Measurements from ENCODE around the gene SLC9A4.

DNA sequence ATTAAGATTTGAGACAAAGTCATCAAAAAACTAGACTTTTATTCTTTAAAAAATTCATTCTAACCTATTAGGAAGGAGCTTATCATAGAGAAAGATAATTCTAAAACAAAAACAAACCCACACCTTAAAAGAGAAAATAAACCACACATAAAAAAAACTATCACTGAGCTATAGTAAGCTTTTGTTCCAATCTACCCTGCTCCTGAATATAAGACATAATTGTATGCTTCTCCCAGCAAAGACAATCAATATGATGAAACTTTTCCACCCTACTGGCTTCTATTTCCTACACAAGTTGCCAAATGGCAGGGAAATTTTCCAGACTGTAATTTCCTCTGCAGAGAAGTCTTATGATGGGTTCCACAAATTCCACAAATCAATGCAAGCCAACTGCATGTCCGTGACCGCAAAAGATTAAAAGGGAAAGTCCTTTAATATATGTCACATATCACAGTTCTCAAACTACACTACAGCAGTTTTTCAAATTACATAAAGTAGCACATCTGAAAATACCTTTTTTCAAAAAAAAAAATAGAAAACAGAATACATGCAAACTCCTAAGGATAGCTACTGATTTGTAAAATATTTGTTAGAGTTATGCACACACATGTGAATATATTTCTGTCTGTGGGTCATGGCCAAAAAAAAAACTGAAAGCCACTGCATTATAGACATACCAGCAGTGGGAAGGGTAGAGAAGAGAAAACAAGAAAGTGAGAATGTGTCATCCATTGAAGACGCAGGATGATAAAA, 61.3 kb downstream of the RPL31 start:
- RRBS, result no CpG with 5 or more reads among the region's 3 CpGs

DNA sequence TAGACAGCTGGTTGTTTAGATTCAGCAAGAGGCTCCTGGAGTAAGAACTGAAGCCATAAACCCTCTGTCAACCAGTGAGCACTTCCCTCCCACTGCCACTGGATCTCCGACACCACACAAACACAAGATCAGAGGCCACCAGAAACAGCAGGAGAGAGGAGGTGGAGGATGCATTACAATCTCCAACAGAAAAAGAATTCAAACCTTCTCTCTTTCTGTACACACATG, 27.2 kb downstream of the TBC1D8 start:
- RRBS, result no CpG with 5 or more reads among the region's 1 CpG

DNA sequence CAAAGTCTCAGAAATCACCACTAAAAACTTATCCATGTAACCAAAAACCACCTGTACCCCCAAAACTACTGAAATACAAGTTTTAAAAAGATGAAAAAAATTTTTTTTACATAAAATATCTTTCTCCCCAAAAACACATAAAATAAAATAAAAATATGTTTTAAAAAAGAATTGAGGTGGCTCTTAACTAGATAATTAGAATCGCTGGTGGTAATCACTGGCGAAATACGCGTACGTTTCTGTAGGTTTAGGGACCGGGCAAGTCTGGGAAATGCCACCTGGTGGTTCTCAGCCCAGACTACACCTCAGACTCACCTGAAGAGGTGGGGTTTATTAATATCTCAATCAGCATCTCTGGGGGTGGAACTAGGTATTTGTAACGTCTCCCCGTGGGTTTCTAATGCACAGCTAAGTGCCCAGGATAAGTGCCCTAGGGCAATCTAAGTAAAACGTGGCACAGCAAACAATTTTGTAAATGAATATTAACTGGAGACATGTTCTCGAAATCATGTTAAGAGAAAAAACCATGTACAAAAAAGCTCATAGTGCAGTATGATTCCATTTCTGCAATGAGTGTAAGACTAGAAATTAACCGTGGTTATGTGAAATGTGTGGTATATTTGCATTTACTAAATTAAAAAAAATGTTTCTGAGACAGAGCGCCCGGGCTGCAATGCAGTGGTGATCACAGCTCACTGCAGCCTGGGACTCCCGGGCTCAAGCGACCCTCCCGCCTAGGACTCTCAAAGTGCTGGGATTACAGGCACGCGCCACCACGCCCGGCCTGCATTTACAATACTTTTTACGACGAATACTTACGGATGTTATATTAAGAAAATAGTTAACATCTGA, 794 bp upstream of the CNOT11 start:
- RRBS, result no CpG with 5 or more reads among the region's 23 CpGs

DNA sequence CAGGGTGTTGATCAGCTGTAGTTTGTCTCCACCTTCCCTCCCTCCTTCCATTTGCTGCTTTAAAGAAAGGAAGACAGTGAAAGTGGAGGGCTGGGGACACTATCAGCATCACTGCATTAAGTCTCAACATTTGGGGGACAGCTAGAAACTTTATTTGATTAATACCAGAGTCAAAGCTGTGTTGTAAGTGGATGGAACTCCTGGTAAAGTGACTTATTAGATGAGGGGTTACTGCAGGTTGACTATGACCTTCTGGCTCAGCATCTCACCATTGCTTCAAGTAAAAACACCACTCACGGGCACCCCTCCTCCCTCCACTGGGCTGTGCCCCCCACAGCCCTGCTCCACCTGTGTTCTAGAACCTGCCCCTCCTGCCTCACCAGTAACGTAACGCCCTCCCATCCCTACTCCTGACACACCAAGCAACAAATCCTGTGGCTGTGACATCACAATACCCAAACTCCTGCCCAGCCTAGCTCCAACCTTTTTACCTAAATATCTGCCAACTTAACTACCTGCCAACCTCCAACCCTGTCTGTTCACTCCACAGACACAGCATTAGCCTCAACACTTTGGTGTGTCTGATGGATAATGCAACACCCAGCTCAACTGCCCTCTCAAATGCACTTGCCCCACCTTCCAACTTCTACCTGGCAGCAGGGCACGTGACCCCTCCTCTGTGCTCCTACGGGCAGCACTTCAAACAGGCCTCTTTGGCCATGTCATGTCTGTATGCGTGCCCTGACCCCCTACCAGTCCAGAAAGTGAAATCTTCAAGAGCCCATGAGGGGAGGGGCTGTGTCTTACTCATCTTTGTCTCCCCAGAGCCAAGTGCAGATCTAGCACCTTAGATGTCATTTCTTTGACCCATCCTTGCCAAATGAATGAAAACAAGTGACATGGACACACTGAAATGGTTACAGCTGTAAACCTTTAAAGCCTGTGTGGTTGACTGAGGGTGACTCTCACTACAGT, 25.7 kb downstream of the RNF149 start:
- RRBS, result no CpG with 5 or more reads among the region's 6 CpGs

DNA sequence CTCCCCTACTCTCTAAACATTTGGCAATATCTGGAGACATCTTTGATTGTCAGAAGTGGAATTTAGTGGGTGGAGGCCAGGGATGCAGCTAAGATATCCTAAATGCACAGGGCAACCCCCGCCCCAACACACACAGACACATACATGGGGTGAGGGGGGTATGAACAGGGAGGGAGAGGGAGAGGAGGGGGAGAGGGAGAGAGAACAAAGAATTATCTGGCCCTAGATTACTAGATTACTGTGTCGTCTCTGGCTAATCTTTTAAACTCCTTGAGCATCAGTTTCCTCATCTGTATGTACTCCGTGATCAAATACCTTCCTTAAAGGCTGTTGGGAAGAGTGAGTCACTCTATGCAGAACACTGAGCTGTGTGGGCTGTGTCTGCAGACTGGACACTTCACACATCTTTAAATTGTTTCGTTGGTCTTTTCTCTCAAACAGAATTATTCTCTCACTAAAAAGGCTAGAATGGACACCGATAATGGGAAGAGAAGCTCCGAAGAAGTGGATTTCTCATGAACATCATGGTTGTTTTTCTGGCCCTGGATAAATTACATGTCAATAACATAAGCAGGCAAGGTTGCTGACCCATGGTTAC, 2.9 kb downstream of the RNF149 start:
- RRBS, result no CpG with 5 or more reads among the region's 6 CpGs

DNA sequence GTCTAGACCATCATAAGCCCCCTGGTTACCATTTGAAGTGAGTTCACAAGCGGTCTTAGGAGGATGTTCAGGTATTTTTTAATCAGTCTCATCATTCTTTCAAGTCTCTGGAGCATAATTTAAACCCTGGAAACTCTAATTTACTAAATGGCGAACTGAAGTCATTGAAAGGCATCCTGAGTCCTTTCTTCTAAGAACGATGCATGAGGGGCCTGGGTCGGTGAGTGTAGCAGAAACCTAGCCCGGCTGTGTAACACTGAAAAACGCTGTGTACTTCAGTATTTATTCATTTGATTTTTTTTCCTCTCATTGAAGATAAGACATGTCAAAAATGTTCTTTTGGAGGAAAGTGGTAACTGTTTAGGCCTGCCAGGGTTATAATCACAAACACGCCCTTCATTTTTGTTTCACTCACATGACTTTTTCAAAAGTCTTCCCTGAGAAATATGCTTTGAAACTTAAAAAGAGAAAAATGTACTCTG, 1.8 kb downstream of the RFX8 start:
- RRBS, result no CpG with 5 or more reads among the region's 7 CpGs

GRCh38 chr2:101698829-101699794, 1.6 kb downstream of the MAP4K4 start:
- RRBS, result no CpG with 5 or more reads among the region's 17 CpGs

DNA sequence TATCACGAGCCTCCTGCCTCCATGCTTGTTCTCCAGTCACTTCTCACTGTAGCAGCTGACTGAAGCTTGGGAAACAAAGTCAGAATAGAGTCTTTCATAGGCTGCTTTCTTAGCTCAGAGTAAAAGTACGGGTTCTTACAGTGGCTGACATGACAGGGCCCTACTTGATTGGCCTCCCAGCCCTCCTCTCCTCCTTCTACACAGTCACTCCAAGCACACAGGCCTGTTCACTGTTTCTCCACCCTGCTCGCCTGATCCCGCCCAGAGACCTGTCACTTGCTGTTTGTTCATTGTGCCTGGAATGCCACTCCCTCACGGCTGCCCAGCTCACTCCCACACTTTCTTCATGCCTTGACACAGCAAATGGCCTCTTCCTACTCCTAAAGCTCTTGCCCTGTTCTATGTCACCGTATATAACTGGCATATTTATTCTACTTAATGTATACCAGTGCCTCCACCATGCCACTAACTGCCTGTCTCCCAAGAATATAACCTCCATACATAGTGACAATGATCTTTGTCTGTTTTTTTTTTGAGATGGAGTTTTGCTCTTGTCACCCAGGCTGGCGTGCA, 104.8 kb downstream of the MAP4K4 start:
- RRBS, result no CpG with 5 or more reads among the region's 7 CpGs

DNA sequence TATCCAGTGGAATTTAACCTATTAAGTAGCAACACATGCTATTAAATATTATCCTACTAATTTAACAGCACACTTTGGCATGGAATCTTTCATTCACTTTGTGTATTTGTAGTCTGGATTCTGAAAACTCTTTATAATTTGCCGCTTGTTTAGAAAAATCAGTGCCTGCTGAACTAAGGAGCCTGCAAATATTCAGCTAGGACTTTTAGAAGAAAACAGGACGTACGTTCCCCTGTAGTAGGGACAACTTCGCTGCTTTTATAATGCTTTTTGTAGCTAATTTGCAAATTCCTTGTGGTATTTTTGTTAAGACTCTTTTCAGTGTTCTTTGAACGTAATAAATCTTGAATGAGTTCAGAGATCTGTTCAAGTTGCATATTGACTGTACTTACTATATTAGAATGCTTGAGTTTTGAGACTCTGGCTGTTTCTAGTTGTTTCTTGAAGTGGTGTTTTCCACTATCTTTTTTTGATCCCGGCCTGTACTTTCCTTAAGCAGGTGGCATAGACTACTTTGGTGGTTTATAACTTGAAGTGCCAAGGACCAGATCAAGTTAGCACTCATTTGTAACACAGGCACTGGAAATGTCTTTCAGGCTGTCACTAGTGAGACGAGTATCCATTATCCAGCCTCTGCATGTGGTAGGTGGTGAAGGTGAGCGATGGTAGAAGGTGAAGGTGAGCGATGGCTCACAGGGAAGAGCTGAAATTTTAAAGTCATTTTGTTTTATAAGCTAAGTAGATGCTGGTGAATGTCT, 145.7 kb upstream of the IL1R2 start:
- RRBS, result no CpG with 5 or more reads among the region's 9 CpGs

DNA sequence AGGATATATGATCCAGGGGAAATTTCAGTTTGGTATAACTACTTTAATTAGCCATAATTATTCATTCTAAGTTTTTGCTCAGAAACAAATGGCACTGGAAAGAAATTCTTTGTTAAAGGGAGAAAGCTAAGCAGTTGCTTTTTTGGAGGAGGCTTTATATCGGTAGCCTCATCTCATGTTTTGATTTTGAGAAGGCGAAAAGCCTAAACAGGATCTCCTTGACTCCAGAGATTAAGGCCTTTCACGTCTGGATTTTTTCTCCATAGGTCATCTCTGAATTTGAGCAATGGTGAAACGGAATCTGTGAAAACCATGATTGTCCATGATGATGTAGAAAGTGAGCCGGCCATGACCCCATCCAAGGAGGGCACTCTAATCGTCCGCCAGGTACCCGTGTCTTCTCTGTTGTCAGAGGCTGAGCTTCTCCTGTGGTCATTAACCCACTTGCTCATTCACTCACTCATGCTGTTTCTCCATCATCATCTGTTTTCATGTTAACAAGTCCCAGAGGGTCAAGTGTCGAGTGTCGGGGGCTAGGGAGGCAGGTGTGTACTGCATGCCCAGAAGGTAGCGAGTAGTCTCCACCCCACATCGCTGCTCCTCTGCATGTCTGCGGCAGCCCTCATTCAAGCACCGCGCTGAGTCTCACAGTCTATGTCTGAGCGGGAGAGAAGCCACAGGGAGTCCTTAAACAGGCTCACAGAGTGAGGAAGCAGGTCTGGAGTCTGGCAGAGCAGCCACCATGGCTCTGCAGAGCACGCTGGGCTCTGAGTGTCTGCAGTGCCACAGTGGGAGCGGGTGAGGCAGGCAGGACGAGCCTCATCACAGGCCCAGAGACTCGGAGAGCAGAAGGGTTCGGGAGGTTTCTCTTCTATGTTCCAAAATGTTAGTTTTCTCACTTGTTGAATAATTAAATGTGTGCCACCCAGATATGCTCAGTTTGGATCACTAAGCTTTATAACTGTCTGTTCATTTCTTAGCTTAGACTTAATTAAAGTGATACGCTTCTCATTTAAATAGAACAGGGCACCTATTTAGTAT, 121.4 kb upstream of the IL1R2 start:
- RRBS, result no CpG with 5 or more reads among the region's 22 CpGs

DNA sequence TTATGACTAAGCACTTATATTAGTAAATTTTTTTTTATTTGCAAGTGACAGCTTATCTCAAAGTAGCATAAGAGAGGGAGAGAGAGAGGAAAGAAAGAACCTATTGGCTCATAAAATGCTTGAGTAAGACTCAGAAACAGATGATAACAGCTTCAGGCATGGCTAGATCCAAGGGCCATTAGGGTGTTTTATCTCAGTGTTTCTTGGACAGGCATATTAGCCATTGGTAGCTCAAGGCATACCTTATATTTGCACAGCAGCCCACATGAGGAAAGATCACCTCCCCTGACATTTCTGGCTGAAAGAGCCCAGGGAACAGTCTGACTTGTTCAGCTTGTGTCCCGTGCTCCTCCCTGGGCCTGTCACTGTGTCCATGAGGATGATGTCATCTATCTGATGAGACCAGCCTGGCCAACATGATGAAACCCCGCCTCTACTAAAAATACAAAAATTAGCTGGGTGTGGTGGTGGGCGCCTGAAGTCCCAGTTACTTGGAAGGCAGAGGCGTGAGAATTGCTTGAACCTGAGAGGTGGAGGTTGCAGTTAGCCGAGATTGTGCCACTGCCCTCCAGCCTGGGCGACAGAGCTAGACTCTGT, 64.4 kb downstream of the IL1R2 start:
- RRBS, result no CpG with 5 or more reads among the region's 6 CpGs

DNA sequence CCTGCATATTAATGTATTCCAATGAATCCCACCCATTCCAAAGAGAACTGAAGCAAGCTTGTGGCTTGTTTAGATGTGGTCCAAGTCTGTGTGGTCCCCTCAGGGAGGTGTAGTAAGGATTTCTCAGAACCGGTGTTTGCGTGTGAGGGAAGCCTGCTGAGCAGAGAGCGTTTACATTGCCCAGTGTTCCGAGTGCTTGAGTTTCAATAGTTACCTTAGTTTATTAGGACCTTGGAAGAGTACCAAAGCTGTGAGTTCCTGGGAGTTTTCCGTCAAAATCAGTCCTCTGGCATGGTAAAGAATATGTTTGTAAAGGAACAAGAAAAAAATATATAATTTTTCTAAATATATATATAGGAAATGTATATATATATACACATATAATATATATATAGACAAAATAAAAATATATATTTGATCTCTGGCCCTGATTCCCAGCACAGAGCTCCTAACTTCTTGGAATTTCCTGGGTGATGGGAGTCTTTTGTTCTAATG, 24.9 kb upstream of the IL1R1 start:
- RRBS, result no CpG with 5 or more reads among the region's 5 CpGs

DNA sequence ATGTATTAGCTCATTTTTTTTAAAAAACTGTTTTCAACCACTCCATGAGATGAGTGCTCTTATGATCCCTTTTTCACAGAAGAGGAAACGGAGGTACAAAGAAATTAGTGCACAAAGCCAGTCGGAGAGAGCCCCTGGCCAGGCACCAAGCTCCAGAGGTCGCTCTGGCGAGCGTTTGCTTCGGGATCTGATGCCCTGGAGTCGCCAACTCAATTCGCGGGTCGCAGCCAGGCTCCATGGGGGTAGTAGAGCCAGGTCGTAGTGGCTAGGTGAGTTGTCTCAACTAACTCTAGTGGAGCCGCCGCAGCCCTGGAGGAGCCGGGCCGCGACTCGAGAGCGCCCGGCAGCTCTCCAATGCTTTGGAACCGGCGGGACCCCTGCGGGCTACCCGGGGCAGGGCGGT, 358 bp upstream of the IL1R1 start:
- RRBS, result 5% methylated on average over 2 of the region's 24 CpGs

DNA sequence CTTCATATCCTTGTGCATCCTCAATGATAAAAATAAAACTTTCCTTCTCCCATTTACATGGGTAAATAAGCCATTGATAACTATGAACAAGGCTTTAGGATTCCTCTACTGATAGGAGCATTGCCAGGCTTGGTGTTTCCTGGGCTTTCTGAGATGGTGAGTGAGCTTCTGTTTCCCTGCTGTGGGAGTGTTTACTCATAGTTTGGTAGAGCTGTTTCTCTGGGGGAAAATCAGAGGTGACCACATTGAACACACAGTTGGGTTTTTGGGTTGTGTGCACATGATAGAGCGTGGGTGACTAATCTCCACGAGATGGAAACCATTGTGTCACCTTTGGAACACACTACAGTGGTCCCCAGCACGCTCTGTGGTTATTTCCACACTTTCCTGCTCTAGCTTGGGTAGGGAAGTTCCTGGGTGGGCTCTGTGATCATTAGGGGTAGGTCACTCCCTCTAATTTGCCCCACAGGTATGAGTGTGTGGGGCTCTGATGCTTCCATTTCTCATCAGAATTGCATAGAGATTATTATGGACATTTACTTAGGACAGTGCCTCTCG, 5.4 kb downstream of the IL1R1 start:
- RRBS, result no CpG with 5 or more reads among the region's 4 CpGs

DNA sequence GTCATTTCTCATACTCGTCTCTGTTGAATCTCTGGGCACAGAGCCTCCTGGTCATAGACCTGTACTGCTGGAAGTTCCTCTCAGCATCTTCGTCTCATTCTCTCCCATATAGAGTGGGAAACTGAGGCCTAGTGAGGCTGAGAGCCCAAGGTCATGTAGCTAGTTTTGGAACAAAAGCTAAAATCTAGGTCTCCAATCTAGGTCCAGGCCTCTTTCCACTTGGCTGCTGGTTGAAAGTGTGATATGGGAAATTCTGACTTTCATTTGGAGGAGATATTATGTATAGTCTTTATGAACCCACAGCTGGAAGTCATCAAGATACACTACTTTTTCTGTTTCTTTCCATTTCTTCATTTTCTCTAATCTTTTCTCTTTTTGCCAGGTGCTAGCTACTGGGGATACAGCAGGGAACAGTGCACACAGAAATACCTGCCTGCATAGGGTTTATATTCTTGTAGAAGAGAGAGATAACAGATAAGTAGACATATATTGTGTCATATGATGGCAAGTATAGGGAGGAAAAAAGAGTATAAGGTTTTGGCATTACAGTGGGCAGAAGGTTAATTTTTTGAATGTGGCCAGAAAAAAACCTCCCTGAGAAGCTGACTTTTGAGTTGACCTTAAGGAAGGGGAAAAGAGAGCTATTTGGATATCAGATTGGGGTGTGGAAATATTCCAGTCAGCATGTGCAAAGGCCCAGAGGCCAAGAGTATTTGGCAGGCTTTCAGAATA, 15.5 kb downstream of the IL1R1 start:
- RRBS, result no CpG with 5 or more reads among the region's 2 CpGs

DNA sequence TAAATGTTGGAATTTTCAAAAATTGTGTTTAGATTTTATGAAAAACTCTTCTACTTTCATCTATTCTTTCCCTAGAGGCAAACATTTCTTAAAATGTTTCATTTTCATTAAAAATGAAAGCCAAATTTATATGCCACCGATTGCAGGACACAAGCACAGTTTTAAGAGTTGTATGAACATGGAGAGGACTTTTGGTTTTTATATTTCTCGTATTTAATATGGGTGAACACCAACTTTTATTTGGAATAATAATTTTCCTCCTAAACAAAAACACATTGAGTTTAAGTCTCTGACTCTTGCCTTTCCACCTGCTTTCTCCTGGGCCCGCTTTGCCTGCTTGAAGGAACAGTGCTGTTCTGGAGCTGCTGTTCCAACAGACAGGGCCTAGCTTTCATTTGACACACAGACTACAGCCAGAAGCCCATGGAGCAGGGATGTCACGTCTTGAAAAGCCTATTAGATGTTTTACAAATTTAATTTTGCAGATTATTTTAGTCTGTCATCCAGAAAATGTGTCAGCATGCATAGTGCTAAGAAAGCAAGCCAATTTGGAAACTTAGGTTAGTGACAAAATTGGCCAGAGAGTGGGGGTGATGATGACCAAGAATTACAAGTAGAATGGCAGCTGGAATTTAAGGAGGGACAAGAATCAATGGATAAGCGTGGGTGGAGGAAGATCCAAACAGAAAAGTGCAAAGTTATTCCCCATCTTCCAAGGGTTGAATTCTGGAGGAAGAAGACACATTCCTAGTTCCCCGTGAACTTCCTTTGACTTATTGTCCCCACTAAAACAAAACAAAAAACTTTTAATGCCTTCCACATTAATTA, 7.9 kb upstream of the IL1RL2 start:
- RRBS, result no CpG with 5 or more reads among the region's 6 CpGs

DNA sequence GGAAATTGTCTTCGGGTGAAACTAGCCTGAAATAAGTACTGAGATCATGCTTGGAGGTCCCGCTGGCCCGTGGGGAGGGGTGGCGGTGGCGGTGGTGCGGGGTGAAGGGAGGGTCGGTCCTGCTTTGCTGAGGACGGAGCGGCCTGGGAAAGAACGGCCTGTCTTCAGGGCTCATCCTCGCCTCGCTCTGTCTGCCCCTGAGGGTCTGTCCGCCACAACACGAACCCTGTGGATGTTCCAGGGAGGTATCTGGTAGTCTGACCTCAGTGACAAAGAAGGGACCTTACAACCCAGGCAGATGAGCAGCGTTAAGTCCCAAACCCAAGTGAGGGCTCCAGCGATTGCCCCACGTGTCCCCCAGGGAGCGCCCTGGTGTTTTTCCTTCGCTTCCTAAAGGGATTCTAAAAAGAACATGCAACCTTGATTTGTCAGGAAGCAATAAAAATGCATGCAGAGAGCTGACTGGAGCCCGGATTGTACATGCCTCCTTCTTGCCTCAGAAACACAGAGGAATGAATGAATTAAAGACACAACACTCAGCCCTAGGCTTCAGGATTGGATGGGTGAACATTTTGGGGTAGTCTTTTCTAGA, 58.9 kb downstream of the IL1RL2 start:
- RRBS, result no CpG with 5 or more reads among the region's 20 CpGs

- RRBS, result no CpG with 5 or more reads among the region's 8 CpGs
Observed at GRCh38 chr2:102273577-102274357, 37.6 kb upstream of the IL1RL1 start.

DNA sequence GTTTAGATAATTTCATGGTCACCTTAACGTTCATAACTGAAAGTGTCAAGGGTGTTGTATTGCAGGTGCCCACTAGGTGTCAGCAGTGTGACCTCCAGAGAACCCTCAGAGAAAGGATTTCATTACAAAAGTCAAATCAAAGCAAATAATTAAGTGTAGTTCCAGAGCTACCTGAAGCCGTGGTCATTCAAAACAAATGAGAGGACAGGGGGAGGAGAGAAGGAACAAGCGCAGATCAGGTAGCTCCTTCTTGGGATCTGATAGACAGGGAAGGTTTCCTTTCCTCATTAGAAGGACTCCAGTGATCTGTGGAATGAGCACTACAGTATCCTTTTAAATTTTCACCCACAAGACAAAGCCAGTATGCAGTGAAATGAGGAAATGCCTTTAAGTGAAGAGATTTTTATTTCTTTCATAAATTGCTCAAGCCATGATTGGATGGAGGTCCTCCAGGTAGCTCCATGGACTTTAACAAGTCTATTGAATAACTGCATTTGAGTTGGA, at the start of gene SLC9A4:
SLC9A4 (plus strand) TSS at position 186 of the 504 bp plus-strand sequence.
- RRBS, result no CpG with 5 or more reads among the region's 3 CpGs

Measured in AG04449 (cell line).